Suprapubic skin (tissue), 4 donors: ENCODE measurements around the genes CNGA3 and COA5.

GRCh38 chr2:97192807-97193518, 80.0 kb downstream of the ANKRD36 start:
- PRO-cap = no peak
- RAMPAGE, long total RNA, 4 experiments = no peak in any of the 4 experiments

DNA sequence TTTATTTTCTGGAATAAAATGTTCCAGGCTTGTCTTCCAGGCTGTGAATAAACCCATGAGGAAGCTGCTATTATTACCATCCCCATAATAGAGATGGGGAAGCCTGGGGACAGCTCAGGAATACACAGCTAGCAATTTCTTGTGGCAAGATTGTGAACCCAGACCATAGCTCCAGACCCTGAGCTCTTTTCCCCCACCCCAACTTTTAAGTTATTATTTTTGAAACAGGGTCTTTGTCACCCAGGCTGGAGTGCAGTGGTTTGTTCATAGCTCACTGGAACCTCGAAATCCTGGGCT, 6.0 kb downstream of the COX5B start:
- PRO-cap = no peak
- RAMPAGE, long total RNA, 4 experiments = no peak in any of the 4 experiments

DNA sequence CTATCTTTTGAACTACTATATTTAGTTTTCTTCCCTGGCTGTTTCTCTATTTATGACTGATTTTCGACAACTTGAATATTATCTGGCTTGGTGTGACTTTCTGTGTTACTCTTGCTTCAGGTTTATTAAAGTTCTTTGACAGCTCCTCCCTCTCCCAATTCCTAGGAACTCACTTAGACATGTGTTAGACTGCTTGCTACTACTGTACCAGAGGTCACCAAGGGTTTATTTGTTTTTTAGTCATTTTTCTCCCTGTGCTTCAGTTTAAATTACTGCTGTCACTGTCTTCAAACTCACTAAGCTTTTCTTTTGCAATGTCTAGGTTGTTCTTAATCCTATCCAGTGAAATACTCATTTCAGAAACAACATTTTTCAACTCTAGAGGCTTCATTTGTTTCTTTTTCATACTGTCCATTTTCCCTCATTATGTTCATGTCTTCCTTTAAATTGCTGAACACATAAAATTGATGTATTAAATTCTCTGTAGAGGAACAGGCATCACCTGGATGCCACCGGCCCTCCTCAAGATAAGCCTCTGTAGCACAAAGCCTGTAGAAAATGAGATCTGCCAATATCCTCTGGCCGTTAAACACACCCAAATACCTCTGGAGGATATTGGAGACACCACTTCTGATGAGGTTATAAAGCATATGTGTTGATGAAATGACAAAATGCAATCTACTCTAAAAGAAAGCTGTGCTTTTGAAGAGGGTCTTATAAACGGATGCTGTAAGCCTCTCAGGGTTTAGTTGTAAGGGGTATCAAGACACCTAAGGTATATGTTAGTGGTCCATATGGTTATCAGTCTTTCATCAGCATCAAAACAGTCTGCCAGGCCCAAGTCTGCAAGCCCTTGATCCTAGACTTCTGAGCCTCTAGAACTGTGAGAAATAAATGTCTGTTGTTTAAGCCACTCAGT, 90.2 kb downstream of the TMEM131 start:
- PRO-cap = no peak
- RAMPAGE, long total RNA, 4 experiments = no peak in any of the 4 experiments

GRCh38 chr2:98299155-98300082, 46.8 kb upstream of the CNGA3 start:
- PRO-cap = no peak
- RAMPAGE, long total RNA, 4 experiments = no peak in any of the 4 experiments

DNA sequence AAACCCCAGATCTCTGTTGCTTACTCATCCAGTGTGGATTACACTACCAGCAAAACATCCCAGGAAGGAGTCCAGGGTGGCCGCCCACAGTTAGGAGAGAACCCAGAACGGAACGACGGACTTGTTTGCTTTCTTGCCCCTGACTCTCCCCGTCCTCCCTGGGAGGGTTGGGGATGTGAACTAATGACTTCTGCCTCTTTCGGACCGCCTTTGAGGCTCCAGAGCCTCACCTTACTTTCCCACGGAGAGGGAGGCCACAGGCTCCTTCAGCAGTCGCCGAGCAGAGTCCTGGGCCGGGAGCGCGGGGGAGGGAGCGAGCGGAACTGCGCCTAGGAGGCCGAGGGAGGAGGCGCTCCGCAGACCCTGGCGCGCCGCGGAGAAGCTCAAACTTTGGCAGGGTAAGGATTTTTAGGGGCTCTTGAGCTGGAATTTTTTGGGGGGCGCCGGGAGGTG, at the start of gene CNGA3:
TSS of gene CNGA3 (plus strand) at position 320 of the 453 bp plus-strand sequence.
- PRO-cap = no peak
- RAMPAGE, long total RNA, 4 experiments = no peak in any of the 4 experiments

DNA sequence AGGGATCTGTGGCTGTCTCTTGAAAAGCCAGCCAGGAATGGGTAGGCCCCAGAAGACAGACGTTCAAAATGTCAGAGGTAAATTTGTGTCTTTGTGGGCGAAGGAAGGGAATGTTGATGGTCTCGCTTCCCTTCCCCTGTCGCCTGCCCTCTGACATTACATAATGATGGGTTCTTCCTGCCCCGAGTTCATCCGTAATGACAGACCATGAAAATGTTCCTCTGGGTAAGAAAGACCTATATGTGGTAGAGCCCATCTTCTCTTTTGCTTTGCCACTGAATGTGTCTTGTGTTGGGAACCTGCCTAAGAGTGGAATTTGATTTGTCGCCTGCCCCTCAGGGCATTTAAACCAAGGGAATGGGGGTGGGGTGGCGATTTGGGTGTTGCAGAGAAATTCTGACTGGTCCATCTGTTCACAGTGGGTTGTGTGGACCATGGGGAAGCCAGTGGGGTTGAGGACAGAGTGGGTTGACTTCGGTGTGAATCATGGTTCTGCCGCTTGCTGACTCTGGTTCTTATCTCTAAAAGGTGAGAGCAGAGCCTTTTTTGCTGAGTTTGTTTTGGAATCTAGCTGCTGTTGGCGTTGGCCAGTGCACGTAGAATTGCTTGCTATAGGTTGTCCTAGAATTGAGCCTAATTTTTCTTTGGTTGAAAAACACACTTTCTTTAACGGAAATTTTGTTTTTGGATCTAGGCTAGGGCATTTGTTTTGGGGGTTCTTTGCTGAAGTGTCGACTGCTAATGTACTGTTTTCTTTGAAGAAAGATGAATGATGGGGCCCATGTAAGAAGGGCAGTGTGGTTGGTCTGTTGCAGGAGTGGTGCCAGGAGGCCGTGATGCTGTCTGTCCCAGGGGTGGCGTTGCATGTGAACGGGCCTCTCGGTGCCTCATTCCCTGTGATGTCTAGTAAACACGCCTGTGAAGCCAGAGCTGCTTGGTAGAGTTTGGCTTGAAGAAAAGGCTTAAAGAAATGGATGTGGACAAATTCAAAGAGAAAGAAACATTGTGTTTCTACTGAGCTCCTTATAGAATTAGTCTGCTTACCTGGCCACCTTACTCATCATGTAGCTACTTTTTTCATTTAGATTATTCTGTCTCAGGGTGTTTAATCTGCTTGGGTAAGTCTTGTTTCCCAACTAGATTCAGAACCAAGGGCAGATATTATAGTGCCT, 1.4 kb downstream of the INPP4A start:
- PRO-cap = no peak
- RAMPAGE, long total RNA, 4 experiments = no peak in any of the 4 experiments

DNA sequence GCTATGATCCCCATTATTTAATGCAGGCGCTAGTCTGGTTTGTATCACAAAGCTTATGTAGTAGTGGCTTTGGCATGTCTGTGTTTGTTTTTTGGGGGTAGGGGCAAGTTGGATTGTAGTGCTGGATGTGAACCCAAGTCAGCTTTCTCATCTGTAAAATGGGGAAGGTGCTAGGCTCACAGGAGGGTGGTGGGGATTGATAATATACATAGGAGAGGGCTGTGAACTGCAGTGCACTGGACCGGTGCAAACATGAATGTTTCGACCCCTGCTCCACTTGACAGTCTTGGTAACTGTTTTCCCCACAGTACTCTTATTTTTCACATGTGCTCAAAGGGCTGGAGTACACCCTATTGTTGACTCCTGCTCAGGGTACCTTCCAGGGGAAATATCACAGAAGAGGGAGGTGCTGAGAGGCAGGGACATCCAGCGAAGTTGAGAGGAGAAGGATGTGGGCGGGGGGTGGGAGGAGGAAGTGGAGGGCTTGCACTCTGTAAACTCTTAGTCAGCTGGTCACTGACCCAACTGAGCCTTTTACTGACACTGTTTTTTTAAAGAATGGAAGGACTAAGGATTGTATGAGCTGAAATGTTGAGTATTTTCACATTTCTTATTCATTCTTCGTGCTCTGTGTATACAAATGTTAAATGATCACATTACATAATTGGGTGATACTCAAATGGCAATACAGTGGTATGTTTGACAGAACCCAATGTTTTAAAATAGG, 9.8 kb downstream of the INPP4A start:
- PRO-cap = no peak
- RAMPAGE, long total RNA, 4 experiments = no peak in any of the 4 experiments

GRCh38 chr2:98608005-98608735, at the start of gene COA5:
TSS of gene COA5 (minus strand) at chr2:98608512.
- PRO-cap = bidirectional peak, plus-strand start at chr2:98608626, minus-strand start at chr2:98608456
- RAMPAGE, long total RNA, 4 experiments = start-site peak on the plus strand in 2 of 4 experiments, at chr2:98608577-98608640 at its widest, 398 to 438 reads per replicate; start-site peak on the minus strand in 4 of 4 experiments, at chr2:98608313-98608512 at its widest, 21 to 1,138 reads per replicate

DNA sequence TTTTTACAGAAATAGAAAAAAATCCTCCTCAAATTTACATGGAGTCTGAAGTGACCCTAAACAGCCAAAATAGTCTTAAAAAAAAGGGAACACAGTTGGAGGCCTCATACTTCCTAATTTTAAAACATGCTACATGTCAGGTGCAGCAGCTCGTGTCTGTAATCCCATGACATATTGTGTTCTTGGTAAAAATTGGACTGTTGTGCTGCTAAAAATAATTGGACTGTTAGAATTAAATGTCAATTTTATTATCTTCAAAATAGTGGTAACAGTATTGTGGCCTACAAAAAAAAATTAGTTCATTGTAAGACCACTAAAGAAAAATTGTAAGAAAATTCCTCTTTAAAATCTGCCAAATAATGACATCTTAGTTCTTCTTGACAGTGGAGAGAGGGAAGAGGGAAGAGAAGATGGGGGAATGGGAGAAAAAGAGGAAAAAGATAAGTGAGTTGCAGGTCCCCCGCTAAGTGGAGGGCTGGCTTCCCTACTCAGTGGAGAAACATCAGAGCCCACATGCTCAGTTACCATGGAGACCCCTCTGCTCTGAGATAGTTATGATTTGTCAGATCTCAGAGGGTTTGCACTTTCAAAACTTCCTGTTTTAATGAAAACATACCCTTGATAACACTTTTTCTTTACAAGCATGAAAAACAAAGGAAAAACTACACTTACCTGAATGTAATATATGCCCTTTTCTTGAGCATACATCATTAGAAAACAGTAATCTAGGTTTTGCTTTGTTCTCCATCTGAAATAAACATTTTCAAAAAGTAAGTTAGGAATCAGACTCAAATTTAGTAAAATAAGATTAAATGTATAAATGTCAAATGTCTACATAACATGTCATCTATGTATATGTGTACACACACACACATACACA, 46.6 kb downstream of the UNC50 start:
- PRO-cap = no peak
- RAMPAGE, long total RNA, 4 experiments = no peak in any of the 4 experiments

- PRO-cap = no peak
- RAMPAGE, long total RNA, 4 experiments = no peak in any of the 4 experiments
Measured at GRCh38 chr2:98729559-98730099, 1.3 kb downstream of the MGAT4A start.

GRCh38 chr2:98794159-98794902, 63.4 kb upstream of the MGAT4A start:
- PRO-cap = no peak
- RAMPAGE, long total RNA, 4 experiments = no peak in any of the 4 experiments

DNA sequence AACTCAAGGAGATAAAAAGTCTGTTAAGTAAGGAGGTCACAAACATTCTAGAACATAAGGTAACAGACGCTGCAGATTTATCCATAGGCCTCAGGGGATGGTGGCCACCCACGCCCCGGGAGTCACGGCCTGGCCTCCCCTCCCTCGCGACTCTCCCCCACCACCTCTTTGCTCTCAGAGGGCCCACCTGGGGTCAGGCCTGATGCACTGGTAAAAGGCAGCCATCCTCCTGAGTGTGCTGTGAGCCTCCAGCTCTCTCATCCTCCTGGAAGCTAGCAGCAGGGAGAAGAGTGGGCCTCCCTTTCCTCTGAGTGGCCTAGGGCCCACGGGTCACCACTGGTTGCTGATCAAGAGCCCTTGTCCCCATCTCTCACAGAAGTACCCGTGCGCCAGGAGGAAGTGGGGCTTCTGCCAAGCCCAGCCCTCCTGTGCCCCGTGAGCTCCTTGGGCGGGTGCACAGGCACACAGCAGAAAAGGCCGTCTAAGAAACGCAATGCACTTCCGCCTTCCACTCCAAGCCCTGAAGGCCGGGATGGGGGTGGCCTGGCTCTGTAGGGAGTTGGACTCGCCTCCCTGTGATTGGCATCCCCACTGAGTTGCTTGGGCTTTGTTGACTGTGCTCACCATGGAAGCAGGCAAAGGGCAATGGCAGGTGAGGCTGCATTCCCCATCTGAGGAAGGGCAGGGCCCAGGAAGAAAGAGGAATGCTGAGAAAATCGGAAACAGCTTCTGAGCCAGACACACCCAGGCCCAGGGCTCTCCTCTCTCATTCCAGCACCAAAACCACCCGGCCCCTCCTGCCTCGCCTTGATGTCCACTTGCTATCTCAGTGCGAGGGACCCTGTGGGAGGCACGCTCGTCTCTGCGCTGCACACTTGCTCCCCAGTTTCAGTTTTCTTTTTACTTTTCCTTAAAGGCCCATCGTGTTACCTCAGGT, 66.9 kb downstream of the CRACDL start:
- PRO-cap = no peak
- RAMPAGE, long total RNA, 4 experiments = start-site peak on the minus strand in 1 of 4 experiments, centred at position 376 of the sequence, 25 reads per replicate

DNA sequence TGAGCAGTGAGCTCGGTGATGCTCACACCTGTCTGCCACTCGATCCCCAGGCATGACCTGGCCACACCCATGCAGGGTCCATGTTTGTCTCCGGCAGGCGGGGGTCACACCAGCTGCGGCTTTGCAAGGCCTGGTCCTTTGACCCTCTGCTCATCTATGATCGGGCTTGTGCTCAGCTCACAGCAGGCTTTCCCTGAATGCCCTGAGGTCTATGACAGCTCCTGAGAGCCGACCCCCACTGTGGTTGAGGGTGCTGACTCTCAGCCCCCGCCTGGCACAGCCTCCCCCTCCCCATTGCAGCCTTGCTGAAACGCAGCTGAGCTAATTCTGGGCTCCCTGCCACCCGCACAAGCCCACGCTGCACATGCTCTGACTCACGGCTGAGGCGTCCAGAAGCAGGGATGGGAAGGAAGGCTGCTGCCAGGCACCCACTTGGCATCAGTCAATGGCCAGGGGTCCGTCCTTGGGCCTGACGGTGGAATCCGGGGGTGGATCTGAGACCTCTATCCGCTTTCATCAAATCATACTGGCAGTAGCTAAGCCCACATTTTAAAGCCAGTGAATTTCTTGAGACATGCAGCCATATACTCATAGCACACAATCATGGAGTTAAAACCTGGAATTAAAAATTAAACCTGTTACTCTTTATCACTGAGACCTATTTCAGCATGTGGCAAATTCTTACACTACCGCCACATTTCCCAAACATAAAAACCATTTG, 23.5 kb downstream of the CRACDL start:
- PRO-cap = no peak
- RAMPAGE, long total RNA, 4 experiments = no peak in any of the 4 experiments

DNA sequence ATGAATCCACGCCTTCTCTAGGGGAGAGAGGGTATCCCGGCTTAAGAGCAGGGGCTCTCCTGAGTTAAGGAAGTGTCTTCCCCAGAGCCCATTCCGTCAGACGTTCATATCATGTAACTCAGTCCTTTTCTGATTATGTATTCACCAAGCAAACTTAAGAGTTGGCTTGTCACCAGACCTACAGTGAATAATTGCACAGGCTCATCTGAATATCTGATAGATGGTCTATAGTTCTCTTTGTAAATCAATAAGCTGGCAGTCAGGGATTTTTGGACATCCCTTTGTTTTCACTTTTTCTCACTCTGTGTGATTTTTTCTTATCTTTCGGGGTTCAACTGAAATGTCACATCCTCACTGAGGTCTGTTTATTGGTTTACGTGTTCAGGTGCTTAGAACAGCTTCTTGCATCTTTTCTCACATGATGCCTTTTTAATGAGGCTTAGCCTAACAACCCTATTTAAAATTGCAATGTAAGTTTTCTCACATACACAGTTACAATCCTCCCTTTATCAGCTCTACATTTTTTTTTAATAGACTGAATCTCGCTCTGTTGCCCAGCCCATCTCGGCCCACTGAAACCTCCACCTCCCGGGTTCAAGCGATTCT, 1.1 kb downstream of the LIPT1 start:
- PRO-cap = no peak
- RAMPAGE, long total RNA, 4 experiments = no peak in any of the 4 experiments

DNA sequence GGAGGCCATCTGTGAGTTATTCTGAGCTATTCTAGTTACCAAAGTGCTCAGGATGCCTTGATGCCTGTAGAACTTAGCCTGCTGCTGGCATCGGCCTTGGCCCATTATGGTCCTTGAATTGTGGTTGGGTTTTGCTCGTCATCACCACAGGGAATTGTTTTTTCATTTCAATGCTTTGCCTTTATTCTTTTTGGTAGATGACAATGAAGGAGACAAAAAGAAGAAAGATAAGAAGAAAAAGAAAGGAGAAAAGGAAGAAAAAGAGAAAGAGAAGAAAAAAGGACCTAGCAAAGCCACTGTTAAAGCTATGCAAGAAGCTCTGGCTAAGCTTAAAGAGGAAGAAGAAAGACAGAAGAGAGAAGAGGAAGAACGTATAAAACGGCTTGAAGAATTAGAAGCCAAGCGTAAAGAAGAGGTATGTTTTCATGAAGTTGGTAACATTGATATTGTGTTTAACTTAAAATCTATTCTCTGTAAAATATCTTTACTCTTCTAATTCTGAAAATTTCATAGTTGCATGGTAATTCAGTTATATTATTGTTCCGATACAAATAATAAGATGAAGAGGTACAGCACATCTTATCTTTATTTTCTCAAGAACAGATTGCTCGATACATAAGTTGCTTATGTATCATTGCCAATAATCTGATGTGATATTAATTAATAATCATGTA, 26.4 kb downstream of the EIF5B start:
- PRO-cap = no peak
- RAMPAGE, long total RNA, 4 experiments = no peak in any of the 4 experiments

DNA sequence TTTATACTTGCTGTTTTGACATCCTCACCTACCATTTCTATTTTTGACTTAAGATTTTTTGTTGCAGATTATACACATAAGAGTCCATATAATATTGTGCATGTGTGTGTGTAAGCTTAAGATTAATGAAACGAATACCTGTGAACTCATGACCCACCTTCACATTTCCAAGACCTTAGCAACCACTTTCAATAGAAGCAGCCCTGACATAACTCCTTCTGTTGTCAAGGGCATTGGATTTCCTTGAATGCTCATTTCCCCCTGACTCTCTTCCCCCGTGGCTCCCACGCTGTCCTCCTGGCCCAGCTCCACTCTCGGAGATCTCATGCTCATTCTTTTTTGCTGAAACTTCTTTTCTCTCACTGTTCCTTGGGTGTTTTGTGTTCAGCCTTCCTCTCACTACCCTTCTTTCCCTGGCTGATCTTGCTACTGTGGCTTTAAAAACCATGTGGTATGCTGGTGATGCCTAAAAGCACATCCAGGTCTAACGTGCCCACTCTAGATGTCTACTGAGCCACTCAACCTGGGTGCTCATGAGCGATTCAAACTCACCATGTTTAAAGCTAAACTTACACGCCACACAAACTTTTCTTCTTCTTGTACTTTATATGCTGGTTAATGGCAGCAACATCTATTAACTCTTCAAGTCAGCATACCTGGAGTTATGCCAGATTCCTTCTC, 267.1 kb upstream of the REV1 start:
- PRO-cap = no peak
- RAMPAGE, long total RNA, 4 experiments = no peak in any of the 4 experiments

DNA sequence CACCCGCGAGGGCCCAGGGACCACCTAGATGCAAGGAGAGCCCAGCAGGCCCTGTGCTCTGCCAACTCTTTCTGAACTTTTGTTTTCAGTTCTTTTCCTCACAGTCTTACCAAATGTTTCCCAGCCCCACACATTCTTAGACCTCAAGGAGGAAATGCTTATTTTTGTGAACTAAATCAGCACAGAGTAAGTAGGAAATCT, 79.1 kb downstream of the LONRF2 start:
- PRO-cap = no peak
- RAMPAGE, long total RNA, 4 experiments = no peak in any of the 4 experiments

DNA sequence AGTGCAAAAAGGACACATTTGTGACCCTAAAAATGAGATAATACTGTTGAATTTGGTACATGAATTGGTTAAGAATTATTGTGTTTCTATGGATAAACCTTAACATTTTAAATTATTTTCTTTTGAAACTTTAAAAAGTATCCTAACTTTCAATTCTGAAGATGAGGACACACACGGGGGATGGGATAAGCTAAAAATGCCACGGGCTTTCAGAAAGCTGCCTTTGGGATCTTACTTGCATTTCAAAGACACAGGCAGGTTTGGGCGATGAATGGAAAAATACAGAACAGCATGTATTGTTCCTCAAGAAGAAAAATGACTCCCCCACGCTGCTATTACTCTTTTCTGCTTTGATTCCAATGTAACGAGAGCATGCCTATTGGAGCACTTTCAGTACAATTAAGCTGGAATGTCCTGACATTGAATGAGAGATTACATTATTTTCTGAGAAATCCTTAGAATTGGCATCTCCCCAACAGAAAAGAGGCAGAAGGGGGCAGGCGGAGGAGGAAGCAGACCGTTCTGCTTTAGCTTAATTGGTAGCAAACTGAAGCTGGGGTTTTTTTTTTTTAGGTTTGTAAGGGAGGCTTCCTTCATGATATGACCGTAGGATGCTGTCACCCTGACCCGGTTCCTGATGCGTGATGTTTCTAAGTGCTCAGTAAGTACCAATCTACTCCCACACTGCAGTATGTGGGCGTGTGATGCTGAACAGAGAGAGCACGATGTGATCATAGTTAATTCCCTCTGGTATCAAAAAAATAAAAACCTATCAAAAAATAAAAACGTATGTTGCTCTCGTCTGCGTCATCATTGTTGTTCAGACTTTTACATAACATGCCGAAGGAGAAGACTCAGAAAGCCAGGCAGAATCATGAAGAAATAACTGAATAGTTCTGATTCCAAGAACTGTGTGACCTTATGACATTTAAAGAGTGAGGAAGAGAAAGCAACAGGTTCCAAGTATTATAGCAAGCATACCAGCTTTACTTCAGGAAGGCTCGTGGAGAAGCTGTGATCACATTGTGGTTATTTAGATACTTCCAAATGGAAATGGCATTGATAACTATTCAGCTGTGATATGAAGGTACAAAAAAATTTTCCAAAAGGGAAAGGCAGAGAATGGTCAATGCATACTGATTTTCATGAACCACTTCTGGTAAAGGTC, 40.6 kb downstream of the LONRF2 start:
- PRO-cap = no peak
- RAMPAGE, long total RNA, 4 experiments = no peak in any of the 4 experiments

DNA sequence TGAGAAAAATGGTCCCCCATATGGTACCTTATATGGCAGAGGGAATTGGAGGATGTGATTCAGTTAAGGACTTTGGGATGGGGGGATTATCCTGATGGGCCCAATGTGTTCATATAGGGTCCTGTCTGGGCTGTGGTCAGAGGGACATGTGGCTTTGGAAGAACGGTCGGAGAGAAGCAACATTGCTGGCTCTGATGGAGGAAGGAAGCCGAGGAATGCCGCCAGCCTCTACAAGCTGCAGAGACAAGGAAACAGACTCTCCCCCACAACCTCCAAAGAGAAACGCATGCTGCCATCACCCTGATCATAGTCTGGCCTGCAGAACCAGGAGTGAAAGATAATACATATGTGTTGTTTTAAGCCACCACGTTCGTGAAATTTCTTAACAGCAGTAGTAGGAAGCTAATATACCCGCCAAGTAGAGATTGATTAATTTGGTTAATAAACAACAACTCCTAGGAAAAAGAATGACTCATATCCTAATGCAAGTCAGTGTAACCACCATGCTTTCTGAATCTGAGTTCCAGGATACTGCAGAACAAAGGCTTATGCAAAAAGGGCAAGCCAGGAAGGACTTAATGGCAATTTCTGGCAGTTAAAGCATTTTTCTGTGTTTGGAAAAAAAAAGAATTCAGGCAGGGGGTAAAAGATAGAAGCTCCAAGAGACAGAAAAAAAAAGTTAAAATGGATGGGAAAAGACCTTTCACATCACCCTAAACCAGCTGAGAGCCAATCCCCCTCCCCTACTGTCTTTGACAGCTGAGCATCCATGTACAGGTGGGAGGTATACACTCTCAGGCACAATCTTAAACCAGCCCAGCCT, 36.6 kb downstream of the LONRF2 start:
- PRO-cap = no peak
- RAMPAGE, long total RNA, 4 experiments = no peak in any of the 4 experiments

DNA sequence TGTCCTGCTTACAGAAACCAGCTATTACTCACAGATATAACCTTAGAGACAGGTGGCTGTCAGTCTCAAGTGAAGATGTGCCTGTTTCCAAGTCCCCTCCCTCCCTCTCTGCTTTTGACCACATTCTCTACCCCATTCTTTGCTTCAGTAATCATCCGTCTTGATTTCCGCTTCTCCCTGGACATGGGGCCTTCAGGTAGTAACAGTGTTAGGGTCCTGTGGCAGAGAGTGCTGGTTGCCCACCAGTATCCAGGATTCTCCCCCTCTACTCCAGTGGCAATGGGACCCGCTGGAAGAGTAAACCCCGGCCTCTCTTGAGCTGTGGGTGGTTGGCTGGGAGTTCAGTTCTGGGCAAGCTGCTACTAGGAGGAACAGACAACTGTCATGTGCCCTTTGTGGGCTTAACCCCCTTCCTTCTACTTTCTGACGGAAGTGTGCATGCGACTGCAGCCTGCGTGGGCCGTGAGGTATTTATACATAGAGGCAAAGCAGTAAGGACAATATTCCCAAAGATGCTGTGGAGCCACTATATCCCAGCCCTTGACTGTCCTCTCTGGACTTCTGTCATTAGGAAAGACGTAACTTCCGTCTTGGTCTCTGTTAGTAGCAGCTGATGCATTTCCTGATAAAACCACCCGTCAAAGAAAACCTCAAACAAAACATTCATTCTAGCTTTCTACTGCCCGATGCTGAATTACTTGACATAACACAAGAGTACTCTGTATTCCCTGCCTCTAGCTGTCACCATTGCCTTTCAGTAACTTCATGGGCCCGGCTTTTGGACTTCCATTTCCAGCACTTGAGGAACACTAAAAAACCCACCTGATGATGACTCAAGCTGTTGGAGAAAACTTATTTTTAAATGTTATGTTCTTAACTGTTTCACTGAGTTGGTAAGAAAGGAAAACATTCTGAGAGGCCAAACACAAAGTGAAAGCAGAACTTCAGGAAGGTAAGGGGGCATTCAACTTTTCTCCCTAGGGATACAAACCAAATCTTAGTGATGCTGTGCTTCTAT, 18.0 kb downstream of the PDCL3 start:
- PRO-cap = no peak
- RAMPAGE, long total RNA, 4 experiments = no peak in any of the 4 experiments